Hair follicle dermal papilla cell (primary cell): ENCODE measurements around a stretch of chr13.

GRCh38 chr13:40187942-40188667, 478.3 kb downstream of the FOXO1 start:
- CAGE, long polyA plus RNA, result no peak

GRCh38 chr13:40228442-40228972, 437.9 kb downstream of the FOXO1 start:
- CAGE, long polyA plus RNA, result no peak

- CAGE, long polyA plus RNA, result no peak
These were observed 352.6 kb downstream of the FOXO1 start for GRCh38 chr13:40313890-40314171.

DNA sequence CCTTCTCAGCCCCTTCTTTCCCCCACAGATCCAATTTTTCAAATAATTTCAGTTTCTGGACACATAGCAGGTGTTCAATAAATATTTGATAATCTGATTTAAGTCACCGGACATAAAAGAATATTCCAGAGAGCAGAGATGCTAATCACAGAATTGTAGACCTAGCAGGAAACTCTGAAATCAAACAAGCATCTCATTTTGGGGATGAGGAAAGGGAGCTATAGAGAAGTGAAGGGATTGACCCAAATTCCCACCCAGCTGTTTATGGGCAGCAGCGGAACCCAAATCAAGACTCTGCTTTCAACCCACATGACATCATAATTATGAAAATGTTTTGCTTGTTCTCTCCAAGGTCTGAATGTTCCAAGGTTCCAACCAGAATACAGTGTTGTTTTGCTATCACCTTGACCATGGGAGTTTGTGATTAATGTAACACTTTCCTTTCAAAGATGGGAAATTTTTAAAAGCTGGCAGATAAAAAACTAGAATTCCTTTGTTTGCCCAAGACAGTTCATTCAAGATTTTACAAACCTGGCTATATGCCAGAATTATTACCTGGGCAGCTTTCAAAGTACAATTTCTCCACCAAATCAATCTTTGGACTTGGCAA, 322.9 kb downstream of the FOXO1 start:
- CAGE, long polyA plus RNA, result no peak

GRCh38 chr13:40479139-40480161, 187.0 kb downstream of the FOXO1 start:
- CAGE, long polyA plus RNA, result no peak

DNA sequence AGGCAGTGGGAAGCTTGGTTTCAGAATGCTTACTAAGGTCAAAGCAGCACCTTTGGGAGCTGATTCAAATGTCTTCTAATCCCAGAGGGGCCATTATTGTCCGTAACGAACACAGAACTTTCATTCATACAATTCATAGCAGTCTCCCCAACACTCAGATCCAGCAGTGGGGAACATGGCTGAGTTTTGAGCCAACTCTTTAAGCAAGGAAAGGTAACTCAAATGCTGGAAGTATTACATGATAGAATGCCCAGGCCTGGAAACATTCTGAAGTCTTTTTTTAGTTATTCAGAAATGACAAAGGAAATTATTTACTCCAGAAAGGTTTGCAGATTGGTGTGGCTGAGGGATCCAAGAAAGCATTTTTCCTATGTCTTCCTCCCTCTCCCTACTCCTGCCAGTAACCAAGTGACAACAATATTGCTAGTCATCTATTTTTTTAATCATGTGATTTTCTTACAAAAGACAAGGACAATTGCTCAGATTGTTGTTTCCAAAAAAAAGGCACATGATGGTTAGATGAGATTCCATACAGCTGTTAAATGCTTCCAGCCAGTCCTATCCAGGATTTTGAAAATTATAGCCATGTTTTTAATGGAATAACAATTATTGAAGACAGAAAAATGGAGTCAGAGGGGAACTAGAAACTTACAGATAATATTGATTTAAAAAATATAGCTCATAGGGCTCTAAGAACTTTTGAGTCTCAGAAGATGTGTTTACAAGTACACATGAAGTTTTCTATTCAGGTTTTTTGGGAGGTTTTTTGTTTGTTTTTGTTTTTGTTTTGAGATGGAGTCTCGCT, 118.6 kb downstream of the FOXO1 start:
- CAGE, long polyA plus RNA, result no peak

- CAGE, long polyA plus RNA, result no peak
These were observed 67.9 kb downstream of the FOXO1 start for GRCh38 chr13:40598603-40598971.

- CAGE, long polyA plus RNA, result no peak
These were observed 59.4 kb downstream of the FOXO1 start for GRCh38 chr13:40606984-40607575.

DNA sequence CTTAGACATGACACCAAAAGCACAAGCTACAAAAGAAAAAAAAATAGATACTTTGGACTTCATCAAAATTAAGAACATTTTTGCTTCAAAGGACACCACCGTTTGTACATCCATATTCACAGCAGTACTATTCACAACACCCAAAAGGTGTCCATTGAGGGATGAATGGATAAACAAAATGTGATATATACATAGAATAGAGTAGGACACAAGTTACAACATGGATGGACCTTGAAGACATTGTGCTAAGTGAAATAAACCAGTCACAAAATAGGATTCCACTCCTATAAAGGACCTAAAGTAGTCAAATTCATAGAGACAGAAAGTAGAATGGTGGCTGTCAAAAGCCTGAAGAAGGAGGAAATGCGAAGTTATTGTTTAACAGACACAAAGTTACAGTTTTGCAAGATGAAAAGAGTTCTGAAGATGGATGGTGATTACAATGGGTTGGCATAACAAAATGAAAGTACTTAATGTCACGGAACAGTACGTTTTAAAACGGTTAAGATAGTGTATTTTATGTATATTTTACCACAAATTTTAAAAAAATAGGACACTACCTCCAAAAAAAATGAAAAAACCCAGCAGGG, 34.9 kb downstream of the FOXO1 start:
- CAGE, long polyA plus RNA, result no peak

DNA sequence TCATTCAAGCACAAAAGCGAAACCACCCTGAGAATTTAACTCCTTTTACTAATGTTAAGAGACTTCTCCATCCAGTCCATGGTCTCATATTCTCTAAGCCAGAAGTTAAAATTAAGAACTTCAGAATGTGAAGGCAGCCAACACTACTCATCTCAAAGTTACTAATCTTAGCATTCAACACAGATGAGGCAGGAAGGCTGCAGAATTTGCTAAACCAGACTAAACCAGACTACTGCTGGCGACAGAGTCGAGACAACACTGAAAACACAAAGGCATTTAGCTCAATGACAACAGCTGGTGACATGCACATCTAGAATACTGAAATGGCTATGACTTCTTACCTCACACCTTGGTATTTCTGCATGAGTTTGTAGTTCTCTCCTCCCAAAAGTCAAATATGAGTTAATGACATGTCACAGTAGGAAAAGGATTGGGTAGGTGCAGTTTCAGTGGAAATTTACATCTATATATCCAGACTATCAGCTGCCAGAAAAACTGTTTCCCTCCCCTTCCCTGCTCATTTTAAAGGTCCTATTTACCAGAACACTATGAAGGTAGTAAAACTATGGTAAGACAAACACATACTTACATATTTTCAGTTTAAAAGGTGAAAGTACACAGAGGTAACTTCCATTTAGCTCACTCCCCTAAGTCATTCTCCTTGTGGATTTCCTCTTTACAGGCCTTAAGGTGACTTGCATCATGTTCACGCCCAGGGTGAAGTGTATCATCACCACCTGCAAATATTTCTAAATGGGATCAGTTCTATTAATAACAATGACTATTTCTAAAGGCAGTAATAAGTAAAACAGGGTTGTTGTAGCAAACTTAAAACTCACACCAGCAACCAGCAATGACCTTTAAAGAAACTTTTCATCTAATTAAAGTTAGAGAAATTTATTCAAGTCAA, 21.4 kb downstream of the FOXO1 start:
- CAGE, long polyA plus RNA, result no peak

- CAGE, long polyA plus RNA, result no peak
These were observed 2.1 kb downstream of the FOXO1 start for GRCh38 chr13:40664107-40664965.

DNA sequence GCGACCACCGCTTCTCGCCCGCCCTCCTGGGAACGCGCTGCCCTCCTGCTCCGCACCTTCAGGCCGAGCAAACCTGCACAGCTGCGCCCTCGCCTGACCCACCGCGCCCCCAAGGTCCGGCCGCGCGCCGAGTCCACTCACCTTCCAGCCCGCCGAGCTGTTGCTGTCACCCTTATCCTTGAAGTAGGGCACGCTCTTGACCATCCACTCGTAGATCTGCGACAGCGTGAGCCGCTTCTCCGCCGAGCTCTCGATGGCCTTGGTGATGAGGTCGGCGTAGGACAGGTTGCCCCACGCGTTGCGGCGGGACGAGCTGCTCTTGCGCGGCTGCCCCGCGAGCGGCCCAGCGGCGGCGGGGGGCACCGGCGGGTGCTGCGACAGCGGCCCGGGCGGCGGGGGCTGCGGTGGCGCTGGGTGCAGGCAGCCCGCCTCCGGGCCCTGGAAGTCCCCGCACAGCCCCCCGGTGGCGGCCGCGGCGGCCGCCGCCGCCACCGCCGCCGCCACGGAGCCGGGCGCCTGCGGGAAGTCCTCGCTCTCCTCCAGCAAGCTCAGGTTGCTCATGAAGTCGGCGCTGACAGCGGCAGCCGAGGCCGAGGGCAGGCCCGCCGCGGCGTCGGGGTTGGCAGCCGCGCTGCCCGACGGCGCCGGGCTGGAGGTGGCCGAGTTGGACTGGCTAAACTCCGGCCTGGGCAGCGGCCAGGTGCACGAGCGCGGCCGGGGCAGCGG, 836 bp downstream of the FOXO1 start:
- CAGE, long polyA plus RNA, result no peak

- CAGE, long polyA plus RNA, result no peak
These were observed 35.8 kb downstream of the MRPS31 start for GRCh38 chr13:40735116-40735628.

DNA sequence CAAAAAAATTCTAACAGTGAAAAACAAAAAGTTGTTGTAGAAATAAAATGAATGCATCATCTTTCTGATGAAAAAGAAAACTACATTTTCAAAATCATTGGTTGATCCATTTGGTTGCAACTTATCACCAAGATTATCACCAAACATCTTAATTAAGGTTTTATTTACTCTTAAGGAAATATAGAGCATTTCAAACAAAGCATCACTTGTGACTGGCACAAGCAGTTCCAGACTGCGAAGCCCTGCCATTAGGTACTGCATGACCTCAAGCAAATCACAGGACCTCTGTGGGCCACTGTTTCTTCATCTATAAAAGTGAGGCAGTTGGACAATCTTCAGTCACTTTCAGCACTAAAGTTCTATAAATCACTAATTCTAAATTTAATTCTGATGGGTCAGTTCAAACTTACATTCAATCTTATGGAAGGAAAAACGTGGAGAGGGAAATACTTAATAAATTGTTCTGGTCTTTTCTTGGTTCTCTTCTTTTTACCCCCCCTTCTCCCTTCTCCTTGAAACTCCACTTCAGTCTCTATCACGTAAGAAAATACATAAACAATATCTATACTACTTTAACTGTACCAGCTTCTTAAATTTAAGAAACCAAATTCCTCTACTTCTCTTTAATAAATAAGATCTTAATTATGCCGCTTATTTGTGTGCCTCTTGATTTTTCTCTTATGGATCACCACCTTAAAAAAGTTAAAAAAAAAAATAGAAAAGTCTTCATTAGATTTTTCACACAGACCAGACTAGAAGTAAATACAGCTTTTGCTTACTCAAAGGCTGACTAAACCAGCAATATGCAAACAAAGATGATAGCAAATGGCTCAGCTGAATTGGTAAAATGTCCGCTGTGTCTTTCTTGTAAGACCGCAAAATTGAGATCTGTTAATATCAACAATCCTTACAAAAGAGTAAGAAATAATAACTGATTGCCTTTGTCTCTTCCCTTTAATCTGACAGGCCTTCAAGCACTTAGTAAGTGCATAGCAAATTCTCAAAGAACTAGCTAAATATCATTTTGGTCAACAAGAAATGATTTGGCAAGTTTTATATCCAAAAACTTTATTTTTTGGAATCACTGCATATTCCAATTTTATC, 1.7 kb downstream of the ELF1 start:
- CAGE, long polyA plus RNA, result no peak

- CAGE, long polyA plus RNA, result no peak
These were observed 884 bp downstream of the ELF1 start for GRCh38 chr13:41018196-41018668.

DNA sequence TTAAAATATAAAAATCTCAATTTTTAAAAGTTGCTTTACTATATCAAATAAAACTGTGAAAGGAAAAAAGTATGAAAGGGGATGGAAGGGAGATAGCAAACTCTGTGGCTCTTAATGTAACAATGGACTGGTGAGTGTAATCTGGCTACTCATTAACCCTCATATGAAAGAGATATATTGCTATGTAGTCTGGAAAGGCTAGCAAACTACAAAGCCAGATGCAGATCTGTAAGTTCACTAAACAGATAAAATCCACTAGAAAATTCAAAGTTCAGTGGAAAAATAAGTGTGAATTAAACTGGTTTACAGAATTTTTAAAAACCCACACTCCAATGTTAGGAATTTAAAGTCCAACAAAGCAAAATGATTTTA, 466 bp upstream of the ELF1 start:
- CAGE, long polyA plus RNA, result no peak

GRCh38 chr13:41462449-41463221, 5.3 kb downstream of the RGCC start:
- CAGE, long polyA plus RNA, result no peak

- CAGE, long polyA plus RNA, result no peak
These were observed 214.0 kb downstream of the RGCC start for GRCh38 chr13:41671377-41671629.

- CAGE, long polyA plus RNA, result no peak
These were observed 96.2 kb downstream of the VWA8 start for GRCh38 chr13:41864784-41864983.

DNA sequence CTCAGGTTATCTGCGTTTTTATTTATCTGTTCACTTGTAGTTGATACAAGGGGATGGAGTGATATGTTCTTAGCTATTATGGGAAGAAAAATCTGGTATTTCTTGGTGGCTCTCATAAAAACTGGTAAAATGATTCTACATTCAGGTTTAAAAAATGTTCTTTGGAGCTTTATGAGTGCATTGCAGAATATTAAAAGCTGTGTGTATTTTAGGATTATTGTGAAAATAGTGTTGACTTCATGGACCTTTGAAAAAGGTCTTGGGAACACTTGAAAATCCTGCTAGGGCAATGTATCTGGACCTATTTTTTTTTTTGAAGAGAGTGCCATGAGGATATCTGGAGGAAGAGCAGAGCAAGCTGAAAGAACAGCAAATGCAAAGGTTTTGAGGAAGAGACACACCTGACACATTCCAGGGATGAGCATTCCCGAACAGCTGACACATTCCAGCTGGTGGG, 14.5 kb downstream of the DGKH start:
- CAGE, long polyA plus RNA, result no peak